Esophagus squamous epithelium (tissue), 4 donors: Measurements from ENCODE around the genes LRCH2, AGTR2, IL13RA1 and CT47C1.

DNA sequence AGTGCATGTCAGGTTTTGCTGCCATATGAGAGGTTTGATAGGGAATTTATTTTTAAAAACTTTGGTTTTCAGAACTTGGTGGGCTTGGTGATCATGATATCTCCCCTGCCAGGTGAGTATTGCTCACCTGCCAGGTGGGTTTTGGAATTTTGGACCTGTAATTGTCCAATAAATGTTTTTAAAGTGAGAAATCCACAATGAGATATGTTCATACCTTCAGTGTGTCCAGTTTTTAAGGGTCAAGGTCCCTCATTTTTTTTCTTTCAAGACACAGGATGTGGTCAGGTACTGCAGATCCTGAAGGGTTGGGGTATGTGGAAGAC is 5.4 kb upstream of the TRPC5OS start:
- PRO-cap, result no peak
- RAMPAGE, long total RNA, 4 experiments, result no peak in any of the 4 experiments

- PRO-cap, result bidirectional peak, plus-strand start at chrX:112841726, minus-strand start at chrX:112841448
- RAMPAGE, long total RNA, 4 experiments, result no peak in any of the 4 experiments
Observed at GRCh38 chrX:112841566-112841905, 905 bp upstream of the AMOT start.

- PRO-cap, result no peak
- RAMPAGE, long total RNA, 4 experiments, result no peak in any of the 4 experiments
Observed at GRCh38 chrX:114040231-114040545, 543.7 kb upstream of the HTR2C start.

- PRO-cap, result no peak
- RAMPAGE, long total RNA, 4 experiments, result no peak in any of the 4 experiments
Observed at GRCh38 chrX:114726389-114726592, 142.4 kb downstream of the HTR2C start.

GRCh38 chrX:115233082-115234412 is at the start of gene LRCH2:
TSS of gene LRCH2 (minus strand) at chrX:115234096.
- PRO-cap, result bidirectional peak, plus-strand start at chrX:115233374, minus-strand start at chrX:115233261; bidirectional peak, plus-strand start at chrX:115233609, minus-strand start at chrX:115233621; unidirectional peak, minus-strand start at chrX:115234047; unidirectional peak, minus-strand start at chrX:115234096
- RAMPAGE, long total RNA, 4 experiments, result start-site peak on the minus strand in 1 of 4 experiments, at chrX:115233735-115233968 at its widest, 13 reads per replicate

GRCh38 chrX:115344835-115345629 is 55.5 kb downstream of the LUZP4 start:
- PRO-cap, result unidirectional peak, plus-strand start at chrX:115345510
- RAMPAGE, long total RNA, 4 experiments, result no peak in any of the 4 experiments

- PRO-cap, result no peak
- RAMPAGE, long total RNA, 4 experiments, result no peak in any of the 4 experiments
Observed at GRCh38 chrX:115499136-115499560, 61.8 kb upstream of the PLS3 start.

GRCh38 chrX:115919546-115920010 is 251.0 kb upstream of the AGTR2 start:
- PRO-cap, result no peak
- RAMPAGE, long total RNA, 4 experiments, result start-site peak on the minus strand in 1 of 4 experiments, at chrX:115919316-115919911 at its widest, 5 reads per replicate

GRCh38 chrX:115933085-115933929 is 237.2 kb upstream of the AGTR2 start:
- PRO-cap, result no peak
- RAMPAGE, long total RNA, 4 experiments, result no peak in any of the 4 experiments

- PRO-cap, result unidirectional peak, minus-strand start at chrX:115940155
- RAMPAGE, long total RNA, 4 experiments, result no peak in any of the 4 experiments
Observed at GRCh38 chrX:115939868-115940319, 230.7 kb upstream of the AGTR2 start.

GRCh38 chrX:115969557-115969865 is 201.0 kb upstream of the AGTR2 start:
- PRO-cap, result no peak
- RAMPAGE, long total RNA, 4 experiments, result no peak in any of the 4 experiments

- PRO-cap, result no peak
- RAMPAGE, long total RNA, 4 experiments, result no peak in any of the 4 experiments
Observed at GRCh38 chrX:116170441-116171063, at the start of gene AGTR2. TSS of gene AGTR2 (plus strand) at chrX:116170744.

- PRO-cap, result no peak
- RAMPAGE, long total RNA, 4 experiments, result no peak in any of the 4 experiments
Observed at GRCh38 chrX:117985235-117985795, 131.3 kb downstream of the KLHL13 start.

DNA sequence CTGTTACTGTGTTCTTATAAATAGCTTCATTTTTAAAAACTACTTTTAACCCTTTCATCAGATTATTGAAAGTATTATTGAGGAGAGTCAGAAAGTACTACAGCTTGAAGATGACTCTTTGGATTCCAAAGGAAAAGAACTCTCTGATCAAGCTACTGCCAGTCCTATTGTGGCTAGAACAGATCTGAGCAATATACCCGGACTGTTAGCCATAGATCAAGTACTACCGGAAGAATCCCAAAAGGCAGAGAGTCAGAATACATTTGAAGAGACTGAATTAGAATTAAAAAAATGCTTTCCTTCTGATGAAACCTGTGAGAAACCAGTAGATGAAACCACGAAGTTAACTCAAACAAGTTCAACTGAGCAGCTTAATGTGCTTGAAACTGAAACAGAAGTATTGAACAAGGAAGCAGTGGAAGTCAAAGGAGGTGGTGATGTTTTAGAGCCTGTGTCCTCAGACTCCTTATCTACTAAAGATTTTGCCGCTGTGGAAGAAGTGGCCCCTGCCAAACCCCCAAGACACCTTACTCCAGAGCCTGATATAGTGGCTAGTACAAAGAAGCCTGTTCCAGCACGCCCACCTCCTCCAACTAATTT is 46.8 kb downstream of the WDR44 start:
- PRO-cap, result no peak
- RAMPAGE, long total RNA, 4 experiments, result no peak in any of the 4 experiments

- PRO-cap, result no peak
- RAMPAGE, long total RNA, 4 experiments, result no peak in any of the 4 experiments
Observed at GRCh38 chrX:118441117-118441551, 54.5 kb upstream of the DOCK11 start.

DNA sequence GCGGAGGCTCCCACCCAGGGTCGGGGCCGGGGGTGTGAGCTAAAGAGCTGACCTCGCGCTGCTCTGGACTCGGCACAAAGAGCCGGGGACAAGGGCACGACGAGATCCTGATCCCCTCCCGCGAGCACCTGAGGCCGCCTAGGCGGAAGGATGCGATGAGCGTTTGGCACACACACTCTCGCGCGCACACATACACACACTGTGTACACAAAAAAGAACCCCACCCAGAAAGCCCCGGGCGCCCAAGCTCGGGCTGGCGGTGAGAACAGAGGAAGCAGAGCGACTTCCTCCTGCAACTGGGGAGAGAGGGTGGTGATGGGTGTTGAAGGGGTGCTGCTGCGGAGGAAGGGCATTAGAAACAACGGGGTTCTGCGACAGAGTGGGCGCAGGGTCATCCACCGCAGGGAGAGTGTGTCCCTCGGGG is 742 bp downstream of the DOCK11 start:
- PRO-cap, result bidirectional peak, plus-strand start at position 239 of the sequence, minus-strand start at position 165 of the sequence
- RAMPAGE, long total RNA, 4 experiments, result no peak in any of the 4 experiments

- PRO-cap, result bidirectional peak, plus-strand start at chrX:118727366, minus-strand start at chrX:118727099; bidirectional peak, plus-strand start at chrX:118727608, minus-strand start at chrX:118727465
- RAMPAGE, long total RNA, 4 experiments, result no peak in any of the 4 experiments
Observed at GRCh38 chrX:118726692-118727823, at the start of gene IL13RA1. TSS of gene IL13RA1 (plus strand) at chrX:118727606.

DNA sequence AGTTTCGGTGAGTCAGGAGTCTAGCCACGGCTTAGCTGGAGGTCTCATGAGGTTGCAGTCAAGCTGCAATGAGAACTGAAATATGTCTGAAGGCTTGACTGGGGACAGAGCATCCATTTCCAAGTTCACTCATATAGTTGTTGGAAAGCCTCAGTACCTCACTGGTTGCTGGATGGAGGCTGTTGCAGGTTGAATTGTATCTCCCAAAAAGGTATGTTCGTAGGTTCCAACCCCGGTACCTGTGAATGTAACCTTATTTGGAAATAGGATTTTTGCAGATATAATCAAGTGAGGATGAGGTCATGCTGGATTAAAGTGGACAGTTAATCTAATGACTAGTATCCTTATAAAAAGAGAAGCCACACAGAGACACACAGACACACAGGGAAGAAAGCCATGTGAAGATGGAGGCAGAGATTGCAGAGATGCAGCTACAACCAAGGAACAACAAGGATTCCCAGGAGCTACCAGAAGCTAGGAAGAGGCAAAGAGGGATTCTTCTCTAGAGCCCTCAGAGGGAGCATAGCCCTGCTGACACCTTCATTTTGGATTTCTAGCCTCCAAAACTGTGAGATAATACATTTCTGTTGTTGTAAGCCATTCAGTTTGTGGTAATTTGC is 41.0 kb downstream of the IL13RA1 start:
- PRO-cap, result no peak
- RAMPAGE, long total RNA, 4 experiments, result no peak in any of the 4 experiments

- PRO-cap, result no peak
- RAMPAGE, long total RNA, 4 experiments, result no peak in any of the 4 experiments
Observed at GRCh38 chrX:118824257-118824797, 703 bp downstream of the ZCCHC12 start.

DNA sequence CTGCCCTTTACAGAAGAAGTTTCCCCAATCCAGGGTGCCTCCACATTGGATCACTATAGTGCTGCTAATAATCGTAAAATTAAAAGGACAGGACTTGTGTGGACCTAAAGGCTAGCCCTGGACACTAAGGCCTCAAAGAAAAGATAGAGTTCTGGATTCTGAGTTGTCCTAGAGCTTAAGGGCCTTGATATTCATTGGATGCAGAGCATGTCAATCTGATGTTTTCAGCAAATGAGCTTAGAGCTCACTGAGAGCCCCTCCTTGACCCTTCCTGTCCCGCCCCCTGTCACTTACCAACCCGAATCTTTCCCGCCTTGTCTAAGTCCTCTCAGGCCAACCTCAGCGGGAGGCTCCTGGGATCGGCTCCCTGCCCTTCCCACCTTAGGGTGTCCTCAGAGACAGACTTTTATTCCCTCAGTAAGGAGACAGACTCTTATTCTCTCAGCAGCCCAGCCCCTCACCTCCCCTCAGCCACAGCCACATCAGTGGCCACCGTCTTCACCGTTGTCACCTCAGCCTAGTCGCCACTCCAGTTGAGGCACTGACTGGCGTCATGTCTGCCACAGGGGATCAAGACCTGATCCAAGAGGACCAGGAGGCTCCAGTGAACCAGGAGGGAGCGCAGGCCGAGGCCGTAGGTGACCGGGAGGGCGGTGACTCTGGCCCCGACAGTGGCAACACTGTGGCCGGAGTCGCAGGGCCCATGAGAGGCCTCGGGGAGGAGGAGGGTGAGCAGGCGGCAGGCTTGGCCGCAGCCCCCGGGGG is at the start of gene CT47C1:
Gene CT47C1 (plus strand): TSS at position 321 of the 765 bp plus-strand sequence.
- PRO-cap, result no peak
- RAMPAGE, long total RNA, 4 experiments, result no peak in any of the 4 experiments